Mesenteric fat pad (tissue), 1 donor: ENCODE measurements around a stretch of chr1.

GRCh38 chr1:243447268-243447828 lies 191.5 kb downstream of the SDCCAG8 start:
- PRO-cap: no peak

GRCh38 chr1:243502680-243503711 lies 247.2 kb downstream of the SDCCAG8 start:
- PRO-cap: no peak

- PRO-cap: no peak
These were observed 250.3 kb downstream of the SDCCAG8 start for GRCh38 chr1:243505956-243506669.

DNA sequence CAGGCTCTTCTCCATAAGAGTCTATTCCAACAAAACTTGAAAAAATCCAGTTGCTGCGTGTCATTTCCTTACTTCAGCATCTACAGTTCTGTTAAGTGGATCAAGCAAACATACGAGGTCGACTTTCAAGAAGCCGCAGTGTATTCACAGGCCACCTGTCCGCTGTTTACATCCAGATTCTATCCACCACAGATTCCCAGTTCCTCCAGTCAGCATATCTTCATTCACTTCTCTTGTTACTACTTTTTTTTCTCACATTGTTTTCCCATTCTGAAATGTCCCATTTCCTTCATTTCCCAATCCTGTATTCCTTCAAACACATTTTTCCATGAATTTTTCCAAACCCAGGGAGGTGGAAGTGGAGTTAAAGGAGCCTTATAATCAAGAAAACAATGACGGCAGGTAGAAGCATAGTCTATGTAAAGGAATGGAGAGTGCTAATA lies 281.8 kb downstream of the SDCCAG8 start:
- PRO-cap: no peak

DNA sequence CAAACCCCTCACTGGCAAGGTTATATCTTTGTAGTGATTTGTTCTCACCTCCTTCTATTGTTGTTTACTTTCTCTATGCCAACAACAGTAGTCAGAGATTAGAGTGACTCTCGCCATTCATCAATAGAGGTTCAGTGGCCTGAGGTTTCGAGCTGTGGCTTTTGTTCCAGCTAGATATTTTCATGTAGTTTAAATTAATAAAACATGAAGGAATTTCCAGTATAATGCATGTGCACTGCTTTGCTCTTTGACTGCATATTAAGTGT lies 77.0 kb upstream of the AKT3 start:
- PRO-cap: no peak

DNA sequence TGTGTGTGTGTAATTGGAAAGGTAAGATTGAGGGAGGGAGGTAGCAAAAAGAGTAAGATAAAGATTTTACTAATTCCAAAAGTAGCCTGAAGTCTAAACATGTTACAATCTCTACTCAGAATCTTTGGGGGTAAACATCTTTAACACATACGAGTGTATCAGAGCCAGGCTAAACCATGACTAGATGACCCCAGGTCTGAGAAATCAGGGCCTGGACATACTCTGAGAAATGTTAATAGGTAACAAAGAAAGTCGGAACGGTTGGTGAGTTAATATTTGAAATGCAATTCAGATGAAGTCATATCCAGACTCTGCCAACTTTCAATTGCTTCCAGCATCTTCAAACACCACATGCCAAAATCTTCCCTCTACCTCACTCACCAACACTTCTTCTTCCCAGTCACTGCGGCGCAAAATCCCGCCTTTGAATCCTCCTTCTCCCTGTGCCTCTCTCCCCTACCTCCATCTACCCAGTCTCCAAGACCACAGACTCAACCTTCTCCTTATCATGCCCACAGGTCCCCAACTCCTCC lies 41.1 kb downstream of the ZBTB18 start:
- PRO-cap: no peak

- PRO-cap: no peak
These were observed 103.7 kb downstream of the ZBTB18 start for GRCh38 chr1:244154808-244155197.

GRCh38 chr1:244341246-244342256 lies 10.9 kb upstream of the C1orf100 start:
- PRO-cap: no peak

GRCh38 chr1:244348646-244349508 lies 3.6 kb upstream of the C1orf100 start:
- PRO-cap: no peak

- PRO-cap: bidirectional peak, plus-strand start at chr1:244451244, minus-strand start at chr1:244451128
These were observed 657 bp downstream of the ADSS2 start for GRCh38 chr1:244450891-244451612.

- PRO-cap: no peak
These were observed 13.0 kb downstream of the DESI2 start for GRCh38 chr1:244665621-244666538.

DNA sequence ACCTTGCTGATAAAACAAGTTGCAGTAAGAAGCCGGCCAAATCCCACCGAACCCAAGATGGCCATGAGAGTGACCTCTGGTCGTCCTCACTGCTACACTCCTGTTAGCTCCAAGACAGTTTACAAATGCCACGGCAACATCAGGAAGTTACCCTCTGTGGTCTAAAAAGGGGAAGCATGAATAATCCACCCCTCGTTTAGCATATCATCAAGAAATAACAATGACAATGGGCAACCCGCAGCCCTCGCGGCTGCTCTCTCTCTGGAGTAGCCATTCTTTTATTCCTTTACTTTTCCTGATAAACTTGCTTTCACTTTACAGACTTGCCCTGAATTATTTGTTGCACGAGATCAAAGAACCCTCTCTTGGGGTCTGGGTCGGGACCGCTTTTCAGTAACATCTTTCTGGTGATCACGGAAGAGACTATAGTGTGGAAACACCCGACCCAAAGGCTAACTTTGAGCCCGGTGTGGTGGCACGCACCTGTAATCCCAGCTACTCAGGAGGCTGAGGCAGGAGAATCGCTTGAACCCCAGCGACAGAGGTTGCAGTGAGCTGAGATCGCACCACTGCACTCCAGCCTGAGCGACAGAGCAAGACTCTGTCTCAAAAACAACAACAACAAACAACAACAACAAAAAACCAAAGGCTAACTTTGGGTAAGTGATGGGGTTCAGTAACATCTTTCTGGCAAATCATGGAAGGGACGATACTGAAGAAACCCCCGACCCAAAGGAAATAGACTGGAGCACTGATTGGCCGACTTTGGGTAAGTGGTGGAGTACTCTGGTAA lies 19.7 kb upstream of the COX20 start:
- PRO-cap: no peak

GRCh38 chr1:244833508-244834652 lies 1.6 kb upstream of the COX20 start:
- PRO-cap: no peak

DNA sequence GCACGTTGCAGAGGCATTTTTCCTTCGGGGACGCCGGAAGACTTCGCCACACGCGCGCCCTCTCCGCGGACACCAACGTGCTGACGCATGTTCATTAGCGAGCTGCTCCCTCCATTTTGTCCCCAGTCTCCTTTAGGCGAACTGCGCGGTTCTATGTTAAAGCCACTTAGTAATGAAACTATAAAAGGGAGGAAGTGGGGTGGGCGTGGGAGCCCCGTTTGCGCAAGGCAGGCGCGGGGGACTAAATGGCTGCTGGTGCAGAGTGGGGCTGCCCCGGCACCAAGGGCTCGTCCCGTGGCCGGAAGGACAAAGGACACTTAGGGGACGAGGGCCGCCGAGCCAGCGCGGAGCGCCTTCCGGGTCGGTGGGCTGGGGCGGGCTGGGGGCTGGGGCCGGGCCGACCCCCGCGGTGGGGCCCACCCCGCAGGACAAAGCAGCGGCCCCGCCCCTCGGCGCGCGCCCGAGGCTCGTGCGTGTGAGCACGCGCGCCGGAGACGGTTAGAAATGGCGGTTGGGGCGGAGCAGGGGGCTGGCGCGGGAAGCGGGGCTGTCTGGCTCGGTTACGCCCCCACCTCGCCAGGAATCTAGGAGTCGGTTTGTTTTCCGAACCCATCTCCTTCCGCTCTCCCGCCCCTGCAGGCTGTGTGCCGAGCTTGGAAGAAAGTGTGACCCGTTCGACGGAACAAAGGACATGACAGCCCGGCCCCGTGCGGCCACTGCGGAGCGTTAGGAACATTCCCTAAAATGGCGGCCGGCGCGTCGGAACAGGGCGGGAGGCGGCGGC lies 429 bp upstream of the COX20 start:
- PRO-cap: unidirectional peak, minus-strand start at position 134 of the sequence; bidirectional peak, plus-strand start at position 501 of the sequence, minus-strand start at position 451 of the sequence; bidirectional peak, plus-strand start outside the sequence, minus-strand start at position 718 of the sequence

- PRO-cap: no peak
These were observed 8.2 kb downstream of the COX20 start for GRCh38 chr1:244843481-244844295.

- PRO-cap: no peak
These were observed 10.4 kb downstream of the HNRNPU start for GRCh38 chr1:244853568-244854786.

- PRO-cap: no peak
These were observed 1.4 kb downstream of the HNRNPU start for GRCh38 chr1:244862912-244863314.

- PRO-cap: no peak
These were observed 279 bp upstream of the EFCAB2 start for GRCh38 chr1:244969237-244969569.

- PRO-cap: no peak
These were observed 47.3 kb upstream of the KIF26B start for GRCh38 chr1:245107353-245107939.

DNA sequence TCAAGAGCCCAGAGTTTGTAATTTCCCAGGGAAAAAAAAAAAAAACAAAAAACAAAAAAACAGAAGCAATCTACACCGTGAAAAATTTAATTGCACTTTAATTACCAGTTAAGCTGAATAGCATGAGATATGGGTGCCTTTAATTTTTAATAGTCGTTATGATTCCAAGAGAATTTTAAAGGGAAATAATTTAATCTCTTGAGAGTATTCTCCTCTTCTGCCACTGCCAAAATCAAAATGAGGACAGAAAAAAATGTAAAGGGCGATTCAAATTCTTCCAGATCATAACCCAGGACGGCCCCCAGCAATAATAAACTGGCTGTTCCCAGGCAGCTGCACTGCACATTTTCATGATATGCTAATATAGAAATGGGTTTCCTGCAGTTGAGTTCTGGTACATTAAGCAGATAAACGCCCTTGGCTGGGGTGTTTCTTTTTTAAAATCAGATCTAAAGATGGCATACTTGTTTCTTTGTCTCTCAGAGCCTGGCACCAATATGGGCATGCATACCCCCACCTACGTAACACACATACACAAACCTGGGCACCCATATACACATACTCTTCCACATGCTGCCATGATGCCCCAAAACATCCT lies 653.1 kb downstream of the KIF26B start:
- PRO-cap: no peak